ENCODE measurements around a stretch of chr22.

DNA sequence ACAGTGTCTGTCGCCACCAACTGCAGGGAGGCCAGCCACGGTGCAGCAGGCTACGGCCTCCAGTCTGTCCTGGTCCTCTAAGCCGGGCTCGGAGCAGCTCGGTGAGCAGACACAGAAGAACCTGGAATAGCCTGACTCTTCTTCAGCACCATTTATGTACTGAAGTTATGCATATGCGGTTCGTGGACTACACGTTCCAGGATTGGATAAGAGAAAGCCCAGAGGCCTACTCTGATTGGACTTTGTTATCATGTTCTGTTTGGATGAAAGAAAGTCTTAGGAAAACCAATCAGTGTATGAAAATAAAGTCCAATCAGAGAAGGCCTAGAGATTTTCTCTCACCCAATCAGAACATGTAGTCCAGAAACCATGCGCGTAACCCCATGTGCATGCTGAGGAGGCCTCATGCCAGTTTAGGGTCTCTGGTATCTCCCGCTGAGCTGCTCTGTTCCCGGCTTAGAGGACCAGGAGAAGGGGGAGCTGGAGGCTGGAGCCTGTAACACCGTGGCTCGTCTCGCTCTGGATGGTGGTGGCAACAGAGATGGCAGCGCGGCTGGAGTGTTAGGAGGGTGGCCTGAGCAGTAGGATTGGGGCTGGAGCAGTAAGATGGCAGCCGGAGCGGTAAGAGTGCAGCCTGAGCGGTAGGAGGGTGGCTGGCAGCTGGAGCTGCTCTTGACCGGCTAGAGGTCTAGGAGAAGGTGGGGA lies 4461.9 kb upstream of the OR11H1 start:
- PRO-cap, 2 experiments = no peak in any of the 2 experiments

- PRO-cap, 2 experiments = no peak in any of the 2 experiments
Observed at GRCh38 chr22:11824920-11825531, 3703.0 kb upstream of the OR11H1 start.

DNA sequence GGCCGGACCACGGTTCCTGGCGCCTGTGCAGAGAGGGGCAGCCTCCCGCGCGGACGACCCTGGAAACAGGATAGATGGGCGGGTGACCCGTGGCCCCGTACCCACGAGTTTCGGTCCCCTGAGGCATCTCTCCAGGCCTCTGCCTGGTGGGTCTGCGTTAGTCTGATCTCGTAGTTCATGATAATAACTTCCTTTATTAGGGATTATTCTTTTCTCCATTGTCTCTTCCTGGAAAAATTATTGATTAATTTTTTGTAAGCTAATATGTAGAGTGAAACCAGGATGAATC lies 2925.4 kb upstream of the OR11H1 start:
- PRO-cap, 2 experiments = no peak in any of the 2 experiments

DNA sequence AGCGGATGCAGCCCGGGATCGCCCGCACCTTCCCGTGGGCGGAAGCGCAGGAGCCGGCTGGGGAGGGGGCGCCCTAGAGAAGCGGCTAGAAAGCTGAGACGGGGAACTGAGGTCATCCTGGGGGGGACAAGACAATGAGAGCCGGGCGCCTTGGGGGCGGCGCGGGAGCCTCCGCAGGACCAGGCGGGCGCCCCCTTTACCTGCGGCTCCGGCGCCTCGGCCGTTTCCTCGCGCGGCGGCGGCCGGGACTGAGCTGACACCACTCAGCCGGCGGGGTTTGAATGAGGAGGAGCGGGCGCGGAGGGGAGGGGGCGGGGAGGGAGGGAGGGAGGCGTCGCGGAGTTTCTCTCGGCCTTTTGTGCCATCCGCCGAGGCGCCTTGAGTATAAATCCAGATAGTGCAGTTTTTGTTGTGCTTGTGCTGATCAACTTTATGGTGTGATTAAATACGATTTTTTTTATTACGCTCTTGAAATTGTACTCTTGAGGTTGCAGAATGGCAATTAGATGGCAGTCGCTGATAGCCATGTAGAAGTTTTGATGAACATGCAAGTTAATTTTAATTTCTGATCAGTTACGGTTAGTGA lies 17.4 kb upstream of the CCT8L2 start:
- PRO-cap, 2 experiments = no peak in any of the 2 experiments

- PRO-cap, 2 experiments = no peak in any of the 2 experiments
Observed at GRCh38 chr22:17035854-17036698, 28.1 kb upstream of the GAB4 start.

GRCh38 chr22:17116778-17117528 lies 4.2 kb downstream of the TMEM121B start:
- PRO-cap, 2 experiments = no peak in any of the 2 experiments

GRCh38 chr22:17230053-17230723 lies 11.0 kb upstream of the ADA2 start:
- PRO-cap, 2 experiments = peak in 1 of 2 experiments; most common plus-strand start chr22:17230442 (in 1)

- PRO-cap, 2 experiments = peak in 1 of 2 experiments; most common minus-strand start chr22:17264510 (in 1)
Observed at GRCh38 chr22:17264310-17265165, 45.3 kb upstream of the ADA2 start.

- PRO-cap, 2 experiments = no peak in any of the 2 experiments
Observed at GRCh38 chr22:17370020-17370453, 777 bp downstream of the CECR2 start.

- PRO-cap, 2 experiments = no peak in any of the 2 experiments
Observed at GRCh38 chr22:17578135-17578826, 15.0 kb downstream of the SLC25A18 start.

- PRO-cap, 2 experiments = no peak in any of the 2 experiments
Observed at GRCh38 chr22:17748565-17749111, 25.6 kb downstream of the BID start.

GRCh38 chr22:17758016-17758645 lies 16.1 kb downstream of the BID start:
- PRO-cap, 2 experiments = no peak in any of the 2 experiments

DNA sequence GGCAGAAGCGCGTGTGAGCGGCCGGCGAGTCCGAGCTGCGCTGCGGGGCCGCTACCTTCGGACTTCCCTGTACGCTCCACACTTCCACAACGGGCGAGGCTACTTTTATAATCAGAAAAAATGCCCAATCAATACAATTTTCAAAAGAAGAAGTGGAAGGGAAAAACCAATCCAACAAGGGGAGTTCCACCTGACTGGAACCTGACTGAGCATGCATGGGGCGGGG lies 21.3 kb upstream of the BID start:
- PRO-cap, 2 experiments = no peak in any of the 2 experiments

DNA sequence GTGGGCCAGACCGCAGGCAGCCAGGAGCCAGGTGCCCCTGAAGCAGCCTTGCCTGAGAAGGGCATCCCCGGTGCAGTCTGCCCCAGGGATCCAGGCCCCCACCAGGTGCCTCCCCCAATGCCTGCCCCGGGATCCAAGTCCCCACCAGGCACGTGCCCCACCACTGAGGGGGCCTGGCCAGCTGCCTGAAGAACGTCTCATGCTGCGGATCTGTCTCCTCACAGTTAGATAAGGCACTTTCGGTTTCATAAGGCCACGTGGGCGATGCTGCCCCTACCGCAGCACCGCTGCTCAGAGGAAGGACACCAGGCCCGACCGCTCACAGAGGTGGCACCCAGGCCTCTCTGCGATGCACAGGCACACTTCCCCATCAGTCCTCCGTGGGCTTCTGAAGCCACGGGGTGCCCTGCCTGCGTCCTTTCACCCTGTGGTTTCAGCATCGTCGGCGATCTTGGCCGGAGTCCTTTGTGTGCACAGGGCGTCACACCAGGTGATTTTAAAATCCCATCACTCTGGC lies 68.1 kb upstream of the BID start:
- PRO-cap, 2 experiments = peak in 1 of 2 experiments; most common minus-strand start position 444 of the sequence (in 1)

- PRO-cap, 2 experiments = no peak in any of the 2 experiments
Observed at GRCh38 chr22:17887021-17887753, 112.9 kb upstream of the BID start.

GRCh38 chr22:17968098-17968679 lies 56.2 kb downstream of the MICAL3 start:
- PRO-cap, 2 experiments = no peak in any of the 2 experiments

- PRO-cap, 2 experiments = no peak in any of the 2 experiments
Observed at GRCh38 chr22:17983146-17983840, 41.1 kb downstream of the MICAL3 start.

DNA sequence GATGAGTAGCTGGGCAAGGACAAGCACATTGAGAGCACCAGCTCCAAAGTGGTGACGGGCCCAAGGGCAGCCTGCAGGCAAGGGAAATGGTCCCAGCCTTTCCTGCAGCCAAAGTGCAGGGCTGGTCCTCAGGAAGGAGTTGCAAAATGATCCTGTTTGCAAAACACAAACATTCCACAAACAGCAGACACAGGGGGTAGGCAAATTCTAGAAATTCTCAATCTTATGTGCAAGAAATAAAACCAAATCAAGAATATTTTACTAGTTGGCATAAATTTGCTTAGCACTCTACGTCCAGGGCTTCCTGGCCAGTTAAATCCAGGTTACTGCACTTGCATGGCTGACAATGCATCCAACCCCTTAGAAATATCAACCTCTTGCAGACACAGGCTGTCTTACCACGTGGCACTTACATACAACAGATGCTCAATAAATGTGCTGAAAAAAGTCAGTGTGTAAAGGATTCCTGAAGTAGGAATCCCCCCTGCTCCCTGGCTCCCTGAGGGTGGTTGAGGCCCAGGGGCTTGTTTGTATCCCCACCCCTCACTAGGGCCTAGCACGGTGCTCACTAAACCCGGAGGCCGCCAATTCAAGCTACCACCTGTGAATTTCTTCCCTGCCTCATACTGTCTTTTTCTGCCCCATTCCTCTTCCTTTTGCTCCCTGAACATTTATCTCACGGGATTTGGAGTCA lies 32.1 kb downstream of the MICAL3 start:
- PRO-cap, 2 experiments = no peak in any of the 2 experiments

DNA sequence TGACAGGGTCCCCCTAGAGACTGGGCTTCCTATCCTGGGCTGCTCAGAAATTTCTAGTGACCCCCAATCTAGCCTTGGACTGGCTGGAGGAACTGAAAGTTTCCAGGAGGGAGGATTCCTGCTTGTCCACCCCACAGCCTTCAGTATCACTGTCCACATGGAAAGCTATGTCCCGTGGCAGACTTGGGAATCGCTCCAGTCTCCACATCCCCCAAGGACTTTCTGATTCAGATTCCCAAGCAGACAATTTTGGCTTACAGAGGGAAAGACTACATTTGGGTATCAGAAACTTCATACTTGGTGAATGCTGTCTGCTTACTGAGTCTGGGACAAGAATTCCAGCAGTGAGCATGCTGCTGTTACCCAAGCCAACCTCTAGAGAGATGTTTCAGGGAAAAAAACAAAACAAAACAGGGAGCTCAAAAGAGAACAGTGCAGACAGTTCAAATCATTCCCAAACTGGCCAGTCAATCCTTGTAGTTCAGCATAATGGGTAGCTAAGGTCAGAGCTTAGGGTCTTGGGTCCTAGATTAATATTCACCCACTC lies 9.2 kb upstream of the MICAL3 start:
- PRO-cap, 2 experiments = no peak in any of the 2 experiments

DNA sequence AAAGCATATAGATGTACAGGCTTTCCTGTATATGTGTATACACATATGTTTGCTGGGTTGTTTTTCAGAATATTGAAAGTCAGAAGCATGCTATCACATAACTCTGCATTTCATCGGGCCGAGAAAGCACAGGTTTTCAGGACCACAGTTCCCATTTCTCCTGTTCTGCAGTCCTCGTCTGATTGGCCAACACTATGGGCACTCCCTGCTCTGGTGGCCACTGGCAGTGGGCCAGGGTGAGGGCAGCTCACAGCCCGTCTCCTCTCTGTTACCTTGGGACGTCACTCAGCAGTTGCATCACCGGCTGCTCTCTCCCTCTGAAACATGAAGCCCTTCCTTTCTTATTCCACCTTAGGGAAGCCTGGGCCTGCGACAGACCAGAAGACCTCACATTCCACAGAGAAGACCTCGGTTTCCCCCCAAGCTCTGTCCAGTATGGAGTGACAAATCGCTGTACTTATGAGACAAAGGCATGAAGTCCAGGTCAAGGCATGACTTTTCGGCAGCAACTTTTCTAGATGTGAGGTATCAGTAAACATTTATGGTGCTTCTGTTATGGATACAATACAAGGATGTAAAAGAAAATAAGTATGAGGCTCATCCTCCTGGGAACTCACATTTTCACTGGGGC lies 11.4 kb upstream of the MICAL3 start:
- PRO-cap, 2 experiments = no peak in any of the 2 experiments

All from Metastatic Liver Carcinoma in the Lung (tissue), 2 donors.